ENCODE data around the genes MCTP1 and RHOBTB3.

GRCh38 chr5:94520333-94520945, 98.0 kb downstream of the KIAA0825 start:
- PRO-cap, result no peak

DNA sequence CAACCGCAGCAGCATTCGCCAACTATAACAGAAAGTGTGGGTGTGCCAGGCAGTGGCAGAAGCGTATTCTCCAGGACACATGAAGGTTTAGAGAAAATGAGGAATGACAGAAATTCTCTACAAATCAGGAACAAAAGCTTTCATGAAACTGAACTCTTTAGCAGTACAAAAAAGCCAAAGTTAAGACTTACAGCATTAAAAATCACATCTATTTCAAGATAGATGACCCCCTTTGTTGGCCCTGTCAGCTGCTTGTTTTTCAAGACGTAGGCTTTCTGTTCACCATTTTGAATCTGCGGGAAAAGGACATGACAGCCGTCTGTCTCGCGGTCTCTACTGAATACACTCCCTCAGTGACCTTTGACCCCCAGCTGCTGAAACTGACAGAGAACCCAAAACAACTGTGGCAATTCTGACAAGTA, 252.2 kb downstream of the SLF1 start:
- PRO-cap, result no peak

GRCh38 chr5:95284832-95285643, at the start of gene MCTP1:
Gene MCTP1, minus strand, starts transcription at chr5:95285094.
- PRO-cap, result no peak

GRCh38 chr5:95711487-95712257, 19.5 kb upstream of the RHOBTB3 start:
- PRO-cap, result no peak

GRCh38 chr5:95730602-95731402, at the start of gene RHOBTB3:
Gene RHOBTB3, plus strand, starts transcription at chr5:95731336.
- PRO-cap, result bidirectional peak, plus-strand start at chr5:95730949, minus-strand start at chr5:95730886; bidirectional peak, plus-strand start at chr5:95731066, minus-strand start at chr5:95731200; bidirectional peak, plus-strand start at chr5:95731363, minus-strand start at chr5:95731288

- PRO-cap, result bidirectional peak, plus-strand start at chr5:95731793, minus-strand start at chr5:95731792; bidirectional peak, plus-strand start at chr5:95732037, minus-strand start at chr5:95732039
These were observed 486 bp downstream of the RHOBTB3 start for GRCh38 chr5:95731403-95732240.

GRCh38 chr5:95762539-95763741, 31.8 kb downstream of the RHOBTB3 start:
- PRO-cap, result no peak

DNA sequence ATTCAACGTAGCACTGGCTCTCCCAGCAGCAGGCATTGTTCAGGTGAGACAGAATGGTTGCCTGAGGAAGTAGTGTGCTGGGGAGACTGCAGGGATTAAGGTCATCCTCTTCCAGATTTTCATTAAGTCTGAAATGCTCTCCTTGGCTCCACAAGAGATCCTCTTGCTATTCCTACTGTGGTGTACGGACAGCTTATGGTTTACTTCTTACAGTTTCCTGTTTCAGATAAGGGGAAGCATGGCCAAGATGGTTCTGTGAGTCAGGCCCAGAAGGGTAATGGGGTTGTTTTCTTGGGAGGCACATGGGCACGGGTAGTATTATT, 43.0 kb downstream of the GLRX start:
- PRO-cap, result no peak

- PRO-cap, result no peak
These were observed 42.1 kb downstream of the GLRX start for GRCh38 chr5:95780310-95780876.

DNA sequence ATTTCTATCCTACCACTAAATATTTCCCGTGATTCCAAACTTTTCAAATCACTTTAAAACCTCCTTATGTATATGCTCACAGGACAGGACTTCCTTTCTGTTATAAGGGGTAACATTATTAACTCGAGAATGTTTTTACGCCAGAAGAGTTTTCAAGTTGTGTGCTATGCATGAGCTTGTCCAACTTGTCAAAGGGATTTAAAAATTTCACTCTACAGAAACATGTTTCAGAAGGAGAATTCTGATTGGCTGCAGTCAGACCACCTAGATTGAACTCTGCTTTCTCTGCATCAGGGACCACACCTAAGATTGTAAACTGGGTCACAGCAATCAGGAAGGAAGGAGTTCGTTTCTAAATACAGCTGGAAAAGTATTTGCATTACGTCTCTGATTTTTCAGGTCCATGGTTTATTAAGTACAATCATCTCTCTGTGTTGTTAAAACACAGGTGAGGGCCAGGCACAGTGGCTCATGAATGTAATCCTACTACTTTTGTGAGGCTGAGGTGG, 5.8 kb downstream of the GLRX start:
- PRO-cap, result no peak

DNA sequence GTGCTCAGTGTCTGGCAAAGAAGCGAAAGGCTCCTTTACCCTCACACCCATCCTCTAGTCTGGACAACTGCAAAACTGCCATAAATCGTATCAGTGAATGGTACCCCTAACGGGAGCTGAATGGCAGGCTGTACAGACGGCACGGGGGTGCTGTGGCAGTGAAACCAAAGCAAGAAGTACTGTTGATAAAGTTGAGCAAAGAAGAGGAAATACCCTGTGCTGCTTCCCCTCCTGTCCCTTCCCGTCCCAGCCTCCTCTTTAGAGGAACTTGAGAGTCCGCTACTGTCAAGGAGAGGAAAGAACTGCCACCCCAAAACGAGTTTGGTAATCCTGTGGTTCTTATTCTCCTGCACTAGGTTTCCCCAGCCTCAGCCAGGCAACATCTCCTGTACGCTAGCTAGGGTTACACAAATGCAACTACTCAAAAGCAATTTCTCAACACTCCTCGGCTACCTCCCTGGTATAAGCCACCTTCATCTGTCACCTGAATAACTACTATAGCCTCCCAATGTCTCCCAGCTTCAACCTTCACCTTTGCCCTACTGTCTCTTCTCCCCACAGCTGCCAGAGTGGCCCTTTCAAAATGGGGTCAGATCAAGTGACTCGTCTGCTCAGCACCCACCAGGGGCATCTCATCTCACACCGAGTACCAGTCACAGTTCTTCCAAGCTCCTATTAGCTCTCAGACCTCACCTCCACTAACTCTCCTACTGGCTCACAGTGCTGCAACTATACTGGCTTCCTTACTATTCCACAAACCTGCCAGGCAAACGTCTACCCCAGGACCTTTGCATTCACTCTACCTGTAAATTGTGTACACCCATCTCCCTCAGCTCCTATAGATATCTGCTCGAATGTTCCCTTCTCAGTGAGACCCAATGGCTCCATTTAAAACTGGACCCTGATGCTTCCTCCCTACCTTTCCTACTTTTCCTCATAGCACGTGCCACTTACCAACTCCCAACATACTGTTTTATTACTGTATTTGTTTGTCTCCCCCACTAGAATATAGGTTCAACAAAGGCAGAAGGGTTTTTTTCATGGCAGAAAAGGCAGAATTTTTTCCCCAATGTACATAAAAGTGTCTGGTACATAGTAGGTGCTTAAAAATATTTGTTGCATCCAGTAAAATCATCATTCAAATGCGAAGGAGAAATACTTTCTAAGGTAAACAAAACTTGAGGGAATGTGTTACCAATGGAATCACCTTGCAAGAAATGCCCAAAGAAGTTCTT, 4.0 kb downstream of the GLRX start:
- PRO-cap, result no peak

DNA sequence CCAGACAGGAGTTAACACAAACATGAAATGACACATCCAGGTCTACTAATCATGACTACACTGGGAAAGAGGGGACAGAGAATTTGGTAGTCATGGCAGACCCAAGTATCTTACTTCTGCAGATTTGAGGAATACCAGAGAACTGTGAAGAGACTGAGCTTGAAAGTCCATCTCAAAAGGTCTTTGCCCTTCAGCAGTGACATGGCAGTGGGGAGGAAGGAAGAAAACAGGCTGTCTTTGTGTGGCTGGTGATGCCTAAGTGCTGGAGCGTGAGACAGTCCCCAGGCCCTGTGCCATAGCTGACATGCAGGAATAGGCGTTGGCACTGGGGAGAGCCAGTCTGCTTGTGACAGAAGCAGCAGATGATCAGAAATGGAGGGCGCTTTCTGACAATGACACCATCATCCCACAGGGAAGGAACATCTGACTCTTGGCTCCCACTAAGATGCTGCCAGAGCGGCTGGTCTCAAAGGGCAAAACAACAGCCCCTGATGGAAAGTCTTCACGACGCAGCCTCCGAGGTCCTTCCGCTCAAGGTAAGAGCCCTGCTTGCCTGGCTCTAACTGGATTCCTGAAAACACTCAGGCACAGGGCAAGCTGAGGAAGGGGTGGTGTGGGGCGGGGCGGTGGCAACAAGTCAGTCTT, 15.5 kb upstream of the GLRX start:
- PRO-cap, result no peak

DNA sequence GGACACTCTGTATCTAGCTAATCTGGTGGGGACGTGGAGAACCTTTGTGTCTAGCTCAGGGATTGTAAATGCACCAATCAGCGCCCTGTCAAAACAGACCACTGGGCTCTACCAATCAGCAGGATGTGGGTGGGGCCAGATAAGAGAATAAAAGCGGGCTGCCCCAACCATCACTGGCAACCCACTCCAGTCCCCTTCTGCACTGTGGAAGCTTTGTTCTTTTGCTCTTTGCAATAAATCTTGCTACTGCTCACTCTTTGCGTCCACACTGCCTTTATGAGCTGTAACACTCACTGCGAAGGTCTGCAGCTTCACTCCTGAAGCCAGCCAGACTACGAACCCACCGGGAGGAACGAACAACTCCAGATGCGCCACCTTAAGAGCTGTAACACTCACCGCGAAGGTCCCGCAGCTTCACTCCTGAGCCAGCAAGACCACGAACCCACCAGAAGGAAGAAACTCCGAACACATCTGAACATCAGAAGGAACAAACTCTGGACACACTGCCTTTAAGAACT, 29.6 kb upstream of the GLRX start:
- PRO-cap, result no peak

DNA sequence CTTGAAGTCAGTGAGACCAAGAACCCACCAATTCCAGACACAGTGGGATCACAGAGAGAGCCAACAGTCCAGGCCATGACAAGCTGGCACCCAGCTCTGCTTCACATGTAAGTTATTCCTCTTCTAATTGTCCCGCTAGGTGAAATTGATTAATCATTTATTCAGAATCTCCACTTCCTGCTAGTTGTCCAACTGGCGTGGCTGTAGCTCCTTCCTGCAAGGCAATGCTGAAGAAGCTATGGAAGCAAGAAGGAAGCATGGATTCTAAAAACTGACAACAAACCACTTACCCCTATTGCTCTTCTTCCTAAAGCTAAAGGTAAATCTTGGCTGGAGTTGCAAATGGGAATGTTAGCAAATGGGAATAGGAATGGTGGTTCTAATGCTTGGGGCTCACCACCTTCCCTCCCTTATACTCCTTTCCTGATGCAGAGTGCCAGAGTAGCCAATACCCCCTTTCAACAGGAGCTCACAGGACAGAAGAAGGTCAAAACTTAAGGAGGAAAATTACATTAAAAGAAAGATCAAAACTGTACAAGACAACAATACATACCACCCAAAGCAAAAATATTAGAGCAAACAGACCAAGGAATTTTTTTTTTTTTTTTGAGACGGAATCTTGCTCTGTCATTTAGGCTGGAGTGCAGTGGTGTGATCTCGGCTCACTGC, 30.2 kb upstream of the GLRX start:
- PRO-cap, result no peak

- PRO-cap, result no peak
These were observed 56.4 kb upstream of the GLRX start for GRCh38 chr5:95878709-95879629.

DNA sequence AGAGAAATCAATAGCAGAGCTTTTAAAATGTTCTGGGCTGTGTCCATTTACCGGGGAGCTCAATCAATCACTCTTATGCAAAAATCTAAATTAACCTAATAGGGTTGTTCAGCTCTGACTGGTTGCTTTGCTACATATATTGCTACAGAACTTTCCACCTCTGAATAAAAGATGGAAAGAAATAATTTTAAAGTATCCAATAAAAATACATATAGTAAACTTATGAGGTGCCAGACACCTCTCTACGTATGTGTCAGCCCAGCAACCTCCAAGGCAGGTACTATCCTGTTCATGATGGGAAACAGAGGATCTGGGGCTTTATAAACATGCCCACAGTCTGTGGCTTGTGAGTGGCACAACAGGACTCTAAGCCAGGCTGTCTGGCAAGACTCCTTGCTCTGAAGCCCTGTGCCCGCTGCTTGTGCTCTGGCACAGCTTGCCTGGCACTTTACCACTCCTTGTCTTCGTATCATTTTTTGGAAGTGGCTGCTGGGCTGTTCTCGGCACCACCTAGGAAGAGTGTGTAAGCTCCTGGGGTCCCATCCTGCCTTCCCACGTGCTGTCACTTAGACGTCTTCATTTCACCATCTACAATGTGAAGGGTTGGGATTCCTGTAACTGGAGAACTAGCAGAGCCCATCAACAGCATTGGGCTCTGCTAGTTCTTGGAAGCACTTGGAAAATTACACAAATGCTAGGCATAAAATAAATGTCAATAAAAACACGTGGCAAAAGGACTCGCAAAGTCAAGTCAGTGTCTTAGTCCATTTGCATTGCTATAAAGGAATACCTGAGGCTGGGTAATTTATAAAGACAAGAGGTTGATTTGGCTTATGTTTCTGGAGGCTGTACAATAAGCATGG, 59.3 kb upstream of the GLRX start:
- PRO-cap, result no peak

GRCh38 chr5:95899805-95900243, 61.8 kb downstream of the ELL2 start:
- PRO-cap, result no peak

GRCh38 chr5:95989169-95989653, 27.6 kb upstream of the ELL2 start:
- PRO-cap, result no peak

- PRO-cap, result no peak
These were observed 176.2 kb downstream of the PCSK1 start for GRCh38 chr5:96256741-96257317.

- PRO-cap, result no peak
These were observed 157.9 kb downstream of the PCSK1 start for GRCh38 chr5:96274998-96275620.

All from right common carotid artery plus branches (tissue), 1 donor.